ENCODE measurements around a stretch of chr1.

GRCh38 chr1:60639702-60640400, 442.5 kb upstream of the NFIA start:
- PRO-cap = unidirectional peak, plus-strand start at chr1:60640015
- RAMPAGE, long total RNA, 4 experiments = start-site peak on the minus strand in 1 of 4 experiments, at chr1:60640083-60640163 at its widest, 8 reads per replicate

DNA sequence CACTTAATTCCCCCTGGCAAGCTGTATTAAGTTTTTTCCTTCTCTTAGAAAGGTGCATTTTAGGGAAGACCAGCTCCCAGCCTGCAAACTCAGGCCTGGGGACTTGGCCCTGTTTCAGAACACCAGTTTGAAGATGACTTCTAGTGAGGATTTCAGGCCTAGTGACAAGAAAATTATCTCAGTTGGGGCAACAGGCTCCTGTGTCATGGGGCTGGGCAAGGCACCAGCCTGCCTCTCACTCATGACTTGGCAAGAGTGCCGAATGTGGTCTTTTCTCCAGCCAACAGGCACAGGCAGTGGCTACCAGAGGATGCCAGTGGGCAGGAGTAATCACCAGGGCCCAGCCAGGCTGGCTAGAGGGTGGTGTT, 178.0 kb upstream of the NFIA start:
- PRO-cap = no peak
- RAMPAGE, long total RNA, 4 experiments = no peak in any of the 4 experiments

DNA sequence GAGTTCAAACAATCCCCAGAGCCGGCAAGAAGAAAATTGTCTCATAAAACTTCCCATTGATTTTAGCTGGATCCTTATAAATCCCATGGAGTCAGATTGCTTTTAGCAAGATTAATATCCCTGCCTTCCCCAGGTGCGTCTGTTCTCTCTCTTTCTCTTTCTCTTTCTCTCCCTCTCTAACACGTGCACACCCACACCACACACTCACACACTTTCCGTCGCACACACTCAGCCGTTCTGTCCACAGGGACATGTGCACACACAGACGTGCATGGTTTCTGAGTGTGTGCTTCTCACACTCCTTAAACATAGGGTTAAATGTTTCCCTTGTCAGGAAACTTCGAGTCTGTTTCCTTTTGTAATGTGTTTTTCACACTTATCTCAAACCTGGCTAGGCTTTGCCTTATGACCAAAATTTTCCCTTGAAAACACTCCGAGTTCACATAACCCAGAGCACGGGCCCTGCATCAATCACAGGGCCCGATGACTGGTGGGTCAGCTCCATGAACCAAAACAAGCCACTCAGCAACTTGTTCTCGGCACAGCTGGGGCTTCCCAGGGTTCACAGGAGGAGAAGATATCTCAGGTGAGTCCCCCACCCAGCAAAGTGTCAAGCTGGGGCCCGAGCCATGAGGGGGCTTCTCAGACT, 98.5 kb upstream of the NFIA start:
- PRO-cap = no peak
- RAMPAGE, long total RNA, 4 experiments = no peak in any of the 4 experiments

DNA sequence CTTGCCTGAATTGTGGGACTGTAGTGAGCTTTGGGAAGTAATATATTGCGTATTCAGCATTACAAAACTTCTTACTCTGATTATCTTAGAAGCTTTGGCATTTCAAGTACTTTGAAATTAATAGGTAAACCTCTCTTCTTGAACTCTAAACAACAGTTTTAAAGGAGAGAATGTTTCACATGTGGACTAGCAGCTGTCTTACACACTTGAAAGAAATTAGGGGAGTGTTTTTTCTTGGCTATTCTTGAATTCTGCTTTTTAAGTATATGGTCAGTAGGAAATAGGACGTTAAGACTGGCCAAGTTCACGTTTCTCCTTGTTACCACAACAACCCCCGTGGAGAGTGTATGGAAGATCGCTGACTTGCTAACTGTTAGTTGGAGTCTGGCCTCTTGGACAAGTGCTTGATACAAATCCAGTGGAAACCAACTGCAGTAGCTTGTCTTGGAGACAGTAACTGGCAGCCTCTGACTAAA, 3.9 kb upstream of the NFIA start:
- PRO-cap = no peak
- RAMPAGE, long total RNA, 4 experiments = no peak in any of the 4 experiments

DNA sequence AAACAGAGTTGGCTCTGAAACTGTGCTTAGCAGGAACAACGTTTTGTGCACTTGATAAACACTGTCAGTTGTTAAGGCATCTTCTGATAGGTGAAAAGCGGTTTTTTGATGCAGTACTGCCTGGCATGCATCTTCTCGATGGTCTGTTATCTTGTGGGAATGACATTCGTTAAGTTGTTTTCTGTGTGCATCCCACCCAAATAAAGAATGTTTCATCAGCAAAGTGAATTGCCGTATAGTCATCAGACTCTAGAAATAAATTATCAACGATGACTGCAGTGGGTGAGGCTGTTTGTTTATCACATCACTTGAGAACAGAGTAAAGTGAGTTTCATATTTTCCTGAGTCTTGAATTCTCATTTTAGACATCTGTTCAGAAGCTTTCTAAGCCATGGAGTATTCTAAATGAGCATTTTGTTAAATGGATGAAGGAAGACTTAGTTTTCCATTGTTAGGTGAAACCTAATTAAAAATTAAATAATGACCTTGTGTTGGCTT, 34.1 kb downstream of the NFIA start:
- PRO-cap = no peak
- RAMPAGE, long total RNA, 4 experiments = no peak in any of the 4 experiments

DNA sequence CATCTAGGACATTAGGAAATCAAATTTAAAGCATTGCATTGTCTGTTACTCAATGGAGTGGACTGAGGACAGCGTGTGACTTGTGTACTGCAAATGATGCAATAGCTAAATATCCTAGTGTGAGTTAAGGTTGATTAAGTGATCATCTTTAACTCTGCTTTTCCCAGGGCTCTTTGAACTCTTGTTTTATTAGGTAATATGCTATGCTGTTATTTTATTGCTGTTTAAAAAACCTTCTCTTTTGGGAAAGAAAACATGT, 38.6 kb downstream of the NFIA start:
- PRO-cap = no peak
- RAMPAGE, long total RNA, 4 experiments = no peak in any of the 4 experiments

GRCh38 chr1:61151984-61152484, 69.7 kb downstream of the NFIA start:
- PRO-cap = no peak
- RAMPAGE, long total RNA, 4 experiments = no peak in any of the 4 experiments

DNA sequence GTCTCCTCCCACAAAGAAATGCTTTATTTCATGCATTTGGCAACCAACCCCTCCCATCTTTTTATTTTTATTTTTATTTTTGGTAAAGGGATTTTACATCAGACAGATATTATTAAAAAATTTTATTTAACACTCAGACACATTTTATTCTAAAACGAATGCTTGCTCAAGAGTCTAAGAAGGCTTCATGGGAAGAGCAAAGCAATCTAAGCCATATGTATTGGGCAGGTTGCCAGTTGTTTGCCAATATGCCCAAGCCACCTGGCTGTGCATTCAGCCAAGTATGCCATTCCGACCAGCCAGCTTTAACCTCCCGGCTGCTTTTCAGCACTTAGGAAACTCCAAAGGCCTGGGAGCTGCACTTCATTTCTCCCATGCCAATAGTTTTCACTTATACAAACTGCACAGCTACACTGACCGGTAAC, 144.2 kb downstream of the NFIA start:
- PRO-cap = unidirectional peak, plus-strand start at position 276 of the sequence; unidirectional peak, plus-strand start at position 289 of the sequence
- RAMPAGE, long total RNA, 4 experiments = no peak in any of the 4 experiments

- PRO-cap = no peak
- RAMPAGE, long total RNA, 4 experiments = no peak in any of the 4 experiments
These were observed 252.6 kb downstream of the NFIA start for GRCh38 chr1:61334964-61335377.

DNA sequence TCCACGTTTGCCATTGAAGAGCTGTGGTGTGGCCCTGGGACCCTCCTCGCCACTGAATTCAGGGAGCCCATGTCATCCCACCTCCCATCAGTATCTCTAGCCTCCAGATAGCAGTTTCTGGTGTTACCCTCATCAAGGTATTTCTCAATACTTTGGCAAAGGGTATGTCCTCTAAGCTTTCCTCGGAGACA, 233.6 kb downstream of the TM2D1 start:
- PRO-cap = bidirectional peak, plus-strand start outside the sequence, minus-strand start at position 98 of the sequence
- RAMPAGE, long total RNA, 4 experiments = no peak in any of the 4 experiments

- PRO-cap = bidirectional peak, plus-strand start at chr1:61491818, minus-strand start at chr1:61491519
- RAMPAGE, long total RNA, 4 experiments = no peak in any of the 4 experiments
These were observed 233.4 kb downstream of the TM2D1 start for GRCh38 chr1:61491613-61491895.

- PRO-cap = no peak
- RAMPAGE, long total RNA, 4 experiments = no peak in any of the 4 experiments
These were observed 208.7 kb downstream of the TM2D1 start for GRCh38 chr1:61516270-61516535.

DNA sequence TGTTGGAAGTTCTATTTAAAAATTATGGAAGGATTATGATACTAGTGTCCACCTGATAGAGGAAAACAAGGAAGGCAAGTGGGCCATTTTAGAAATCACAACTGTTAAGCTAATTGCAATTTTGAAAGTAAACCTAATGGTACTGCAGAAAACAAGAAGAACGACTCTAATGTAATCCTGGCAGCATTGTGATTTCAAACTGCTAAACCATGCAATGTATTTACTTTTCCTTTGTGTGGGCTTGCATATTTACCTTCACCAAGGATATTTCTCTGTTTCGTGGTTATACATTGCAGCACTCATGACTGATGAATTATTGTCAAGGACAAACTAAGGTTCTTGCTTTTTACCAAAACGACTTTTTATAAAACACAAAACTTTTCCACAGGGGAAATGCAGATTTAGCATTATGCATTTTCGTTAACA, 88.1 kb downstream of the TM2D1 start:
- PRO-cap = no peak
- RAMPAGE, long total RNA, 4 experiments = no peak in any of the 4 experiments

- PRO-cap = no peak
- RAMPAGE, long total RNA, 4 experiments = no peak in any of the 4 experiments
These were observed 221.4 kb upstream of the L1TD1 start for GRCh38 chr1:61973113-61973797.

- PRO-cap = bidirectional peak, plus-strand start at chr1:62436395, minus-strand start at chr1:62436258
- RAMPAGE, long total RNA, 4 experiments = no peak in any of the 4 experiments
These were observed 664 bp upstream of the USP1 start for GRCh38 chr1:62436181-62436588.

GRCh38 chr1:62606610-62607061, 9.3 kb downstream of the ANGPTL3 start:
- PRO-cap = no peak
- RAMPAGE, long total RNA, 4 experiments = no peak in any of the 4 experiments

GRCh38 chr1:62608911-62609358, 11.6 kb downstream of the ANGPTL3 start:
- PRO-cap = no peak
- RAMPAGE, long total RNA, 4 experiments = no peak in any of the 4 experiments

DNA sequence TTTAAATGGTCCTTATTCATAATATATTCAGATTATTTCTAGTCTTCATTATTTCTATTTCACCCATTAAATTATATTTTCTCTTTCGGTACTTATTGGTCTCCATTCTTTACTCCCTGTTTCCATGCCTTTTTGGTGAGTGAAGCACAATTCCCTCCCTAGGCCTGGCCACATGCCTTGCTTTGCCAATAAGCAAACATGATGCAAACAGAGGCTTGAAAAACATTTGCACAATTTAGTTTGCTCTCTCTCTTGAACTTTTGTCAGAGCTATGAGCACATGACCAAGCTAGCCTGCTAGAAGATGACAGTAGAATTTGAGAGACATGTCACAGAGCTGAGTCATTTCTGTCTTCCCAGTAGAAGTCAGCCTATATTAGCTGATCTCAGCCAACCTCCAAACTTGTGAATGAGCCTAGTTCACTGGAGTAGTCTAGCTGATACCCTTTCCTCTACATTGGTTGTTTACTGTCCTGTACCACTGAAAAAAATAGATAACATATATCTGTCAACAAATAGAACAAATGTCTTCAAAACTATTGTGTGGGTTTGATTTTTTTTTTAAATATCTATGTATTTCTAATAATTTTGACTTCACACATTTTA, 24.6 kb downstream of the ANGPTL3 start:
- PRO-cap = no peak
- RAMPAGE, long total RNA, 4 experiments = no peak in any of the 4 experiments

- PRO-cap = no peak
- RAMPAGE, long total RNA, 4 experiments = no peak in any of the 4 experiments
These were observed 40.0 kb downstream of the DOCK7 start for GRCh38 chr1:62648041-62648651.

GRCh38 chr1:63320119-63320904, 2.1 kb upstream of the FOXD3 start:
- PRO-cap = no peak
- RAMPAGE, long total RNA, 4 experiments = no peak in any of the 4 experiments